PFSK-1 (cell line): ENCODE data around the genes RPS17 and HDGFL3.

- RRBS: no CpG with 5 or more reads among the region's 17 CpGs
These were observed 20.3 kb upstream of the IL16 start for GRCh38 chr15:81176177-81176990.

DNA sequence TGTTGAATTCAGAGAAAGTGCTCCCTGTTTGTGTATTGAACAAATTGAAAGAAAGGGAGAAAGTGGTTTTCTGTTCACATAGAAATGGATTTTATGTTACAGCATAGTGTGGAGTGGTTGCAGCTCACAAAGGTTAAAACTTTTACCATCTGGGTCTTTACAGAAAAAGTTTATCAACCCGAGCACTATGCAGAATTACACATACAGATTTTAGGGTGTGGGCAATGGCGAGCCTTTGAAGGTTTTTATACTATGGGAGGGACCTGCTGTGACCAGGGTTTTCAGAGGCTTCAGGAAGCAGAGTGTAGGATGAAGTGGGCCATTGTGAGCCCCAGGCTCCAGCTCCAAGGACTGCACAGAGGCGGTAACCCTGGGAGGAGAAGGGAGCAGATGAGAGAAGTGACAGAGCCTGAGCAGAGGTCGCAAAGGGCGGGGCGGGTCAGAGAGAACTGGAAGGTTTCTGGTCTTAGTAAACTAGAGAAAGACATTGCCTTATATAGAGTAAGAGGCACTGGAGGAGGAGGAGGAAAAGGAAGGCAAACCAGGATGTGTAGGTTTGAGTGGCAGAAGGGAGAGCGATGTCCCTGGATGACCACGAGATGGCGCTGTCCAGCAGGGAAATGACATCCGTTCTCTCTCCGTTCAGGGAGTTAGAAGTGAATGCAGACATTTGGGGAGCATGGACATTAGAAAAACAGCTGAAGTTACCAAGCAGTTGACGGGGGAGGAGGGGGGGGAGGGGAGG, 49.1 kb downstream of the STARD5 start:
- RRBS: no CpG with 5 or more reads among the region's 12 CpGs

DNA sequence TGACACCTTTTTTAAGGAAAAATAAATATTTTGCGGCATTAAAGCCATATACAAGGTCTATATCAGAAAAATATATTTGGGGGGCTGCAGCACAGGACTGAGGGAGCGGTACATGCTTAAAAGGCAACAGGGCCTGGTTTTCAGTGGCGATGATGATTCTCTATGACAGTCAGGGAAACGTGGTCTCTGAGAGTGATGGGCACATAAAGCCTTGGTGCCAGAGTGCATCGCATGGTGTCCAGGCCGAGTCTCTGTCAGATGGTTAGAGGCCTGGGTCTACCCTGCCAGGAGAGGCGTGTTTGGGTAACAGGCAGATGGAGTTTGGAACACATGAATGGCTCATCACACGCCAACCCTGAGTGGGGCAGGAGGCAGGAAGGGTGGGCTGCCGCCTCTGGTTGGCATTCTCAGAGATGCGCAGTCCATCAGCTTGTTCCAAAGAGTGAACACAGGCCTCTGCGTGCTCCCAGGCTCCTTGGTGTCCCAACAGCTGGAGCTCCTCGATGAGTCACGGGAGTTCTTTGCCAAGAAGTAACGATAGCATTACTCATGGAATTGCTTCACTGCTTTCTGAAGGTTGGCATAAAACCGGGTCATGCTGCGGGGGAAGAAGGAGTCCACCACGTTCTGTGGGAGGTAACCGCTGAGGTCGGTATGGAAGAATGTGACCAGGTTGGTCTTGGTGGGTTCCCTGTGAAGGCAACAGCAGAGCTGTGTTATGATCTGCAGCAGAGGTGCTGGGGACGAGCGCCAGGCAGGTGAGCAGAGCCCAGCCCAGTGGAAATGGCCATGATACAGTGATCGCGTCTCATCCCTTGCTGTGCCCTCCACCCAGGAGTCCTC, 11.0 kb downstream of the STARD5 start:
- RRBS: no CpG with 5 or more reads among the region's 23 CpGs

GRCh38 chr15:81797457-81797780, 248.4 kb downstream of the MEX3B start:
- RRBS: no CpG with 5 or more reads among the region's 2 CpGs

DNA sequence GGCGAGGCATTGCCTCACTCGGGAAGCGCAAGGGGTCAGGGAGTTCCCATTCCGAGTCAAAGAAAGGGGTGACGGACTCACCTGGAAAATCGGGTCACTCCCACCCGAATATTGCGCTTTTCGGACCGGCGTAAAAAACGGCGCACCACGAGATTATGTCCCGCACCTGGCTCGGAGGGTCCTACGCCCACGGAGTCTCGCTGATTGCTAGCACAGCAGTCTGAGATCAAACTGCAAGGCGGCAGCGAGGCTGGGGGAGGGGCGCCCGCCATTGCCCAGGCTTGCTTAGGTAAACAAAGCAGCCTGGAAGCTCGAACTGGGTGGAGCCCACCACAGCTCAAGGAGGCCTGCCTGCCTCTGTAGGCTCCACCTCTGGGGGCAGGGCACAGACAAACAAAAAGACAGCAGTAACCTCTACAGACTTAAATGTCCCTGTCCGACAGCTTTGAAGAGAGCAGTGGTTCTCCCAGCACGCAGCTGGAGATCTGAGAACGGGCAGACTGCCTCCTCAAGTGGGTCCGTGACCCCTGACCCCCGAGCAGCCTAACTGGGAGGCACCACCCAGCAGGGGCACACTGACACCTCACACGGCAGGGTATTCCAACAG, 174.9 kb downstream of the MEX3B start:
- RRBS: no CpG with 5 or more reads among the region's 30 CpGs

DNA sequence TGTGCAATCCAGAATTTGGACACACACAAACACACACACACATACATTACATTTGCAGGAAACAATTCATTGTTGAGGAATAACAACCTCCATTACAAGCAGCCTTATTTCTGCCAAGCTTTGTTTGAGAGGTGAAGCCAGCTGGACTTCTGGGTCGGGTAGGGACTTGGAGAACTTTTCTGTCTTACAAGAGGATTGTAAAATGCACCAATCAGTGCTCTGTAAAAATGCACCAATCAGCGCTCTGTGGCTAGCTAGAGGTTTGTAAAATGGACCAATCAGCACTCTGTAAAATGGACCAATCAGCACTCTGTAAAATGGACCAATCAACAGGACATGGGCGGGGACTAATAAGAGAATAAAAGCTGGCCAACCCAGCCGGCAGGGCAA, 81.1 kb downstream of the MEX3B start:
- RRBS: no CpG with 5 or more reads among the region's 4 CpGs

- RRBS: 1% methylated on average over 16 of the region's 55 CpGs
These were observed 338 bp downstream of the MEX3B start for GRCh38 chr15:82045414-82045946.

DNA sequence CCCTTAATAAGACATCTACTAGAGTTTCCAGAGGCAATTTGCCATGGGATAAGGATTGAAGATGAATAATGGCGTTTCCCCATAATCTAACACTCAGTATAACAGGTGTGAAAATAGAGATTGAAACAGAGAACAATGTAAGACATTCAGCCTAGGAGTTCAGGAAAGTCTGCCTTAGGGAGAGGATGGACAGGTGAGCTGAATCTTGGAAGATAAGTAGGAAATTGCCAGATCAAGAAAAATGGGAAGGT, 22.5 kb downstream of the SAXO2 start:
- RRBS: no CpG with 5 or more reads among the region's 1 CpG

DNA sequence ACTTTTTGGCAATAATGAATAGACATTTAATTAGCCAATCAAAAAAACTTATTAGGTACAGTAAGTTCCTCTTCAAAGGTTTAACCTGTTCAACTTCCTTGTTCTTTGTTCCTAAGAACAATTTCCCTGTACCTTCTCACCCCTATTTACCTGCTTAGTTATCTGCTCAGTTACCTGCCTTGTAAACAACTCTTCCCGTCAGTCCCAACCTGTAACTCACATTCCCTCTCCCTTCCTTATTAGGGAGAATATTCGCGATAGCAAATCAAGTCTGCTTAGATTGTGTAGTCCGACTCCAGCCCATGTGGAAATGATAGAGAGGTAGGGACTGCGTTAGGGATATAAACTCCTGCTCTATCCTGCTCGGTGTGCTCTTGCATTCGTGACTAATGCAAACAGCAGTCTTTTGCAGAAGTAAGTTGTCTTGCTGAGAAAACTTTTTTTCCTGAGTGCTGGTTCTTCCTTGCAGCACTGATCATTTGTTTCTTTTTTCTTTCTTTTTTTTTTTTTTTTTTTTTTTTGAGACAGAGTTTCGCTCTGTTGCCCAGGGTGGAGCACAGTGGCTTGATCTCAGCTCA, 53.2 kb downstream of the RPS17 start:
- RRBS: no CpG with 5 or more reads among the region's 8 CpGs

DNA sequence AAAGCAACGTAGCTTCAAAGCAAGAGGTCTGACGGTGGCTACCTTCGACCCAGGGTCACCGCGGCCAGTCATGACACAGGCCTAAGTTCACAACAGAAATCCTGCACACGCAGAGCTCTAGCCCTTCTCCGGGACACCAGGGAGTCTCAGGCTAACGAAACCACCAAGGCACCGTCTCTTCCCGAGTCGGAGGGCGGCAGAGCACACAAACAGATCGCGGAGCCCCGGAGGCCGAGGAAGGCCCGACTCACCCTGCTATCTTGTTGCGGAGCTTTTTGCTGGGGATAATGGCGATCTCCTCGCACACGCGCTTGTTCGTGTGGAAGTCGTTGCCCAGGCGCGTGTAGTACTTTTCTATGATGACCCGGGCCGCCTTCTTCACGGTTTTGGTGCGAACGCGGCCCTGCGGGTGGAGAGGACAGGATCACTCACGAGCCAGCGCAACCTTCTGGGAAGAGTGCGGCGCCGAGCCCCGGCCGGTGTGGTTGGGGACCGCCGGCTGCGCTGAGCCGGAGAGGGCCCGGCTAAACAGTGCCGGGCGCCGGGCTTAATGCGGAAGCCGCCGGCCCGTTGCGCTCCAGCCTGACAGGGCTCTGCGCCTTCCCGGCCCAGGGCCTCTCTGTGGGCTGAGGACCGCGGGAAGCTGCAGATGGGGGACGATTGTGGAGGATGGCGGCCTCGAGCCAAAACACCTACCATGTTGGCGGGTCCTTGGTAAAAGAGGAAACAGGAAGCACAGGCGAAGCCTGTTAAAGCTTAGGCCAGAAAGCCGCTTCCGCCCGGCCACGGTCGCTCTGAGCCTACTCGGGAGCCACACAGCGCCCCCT, at the start of gene RPS17:
Gene RPS17, minus strand, starts transcription at position 728 of the 827 bp plus-strand sequence.
- RRBS: no CpG with 5 or more reads among the region's 69 CpGs

DNA sequence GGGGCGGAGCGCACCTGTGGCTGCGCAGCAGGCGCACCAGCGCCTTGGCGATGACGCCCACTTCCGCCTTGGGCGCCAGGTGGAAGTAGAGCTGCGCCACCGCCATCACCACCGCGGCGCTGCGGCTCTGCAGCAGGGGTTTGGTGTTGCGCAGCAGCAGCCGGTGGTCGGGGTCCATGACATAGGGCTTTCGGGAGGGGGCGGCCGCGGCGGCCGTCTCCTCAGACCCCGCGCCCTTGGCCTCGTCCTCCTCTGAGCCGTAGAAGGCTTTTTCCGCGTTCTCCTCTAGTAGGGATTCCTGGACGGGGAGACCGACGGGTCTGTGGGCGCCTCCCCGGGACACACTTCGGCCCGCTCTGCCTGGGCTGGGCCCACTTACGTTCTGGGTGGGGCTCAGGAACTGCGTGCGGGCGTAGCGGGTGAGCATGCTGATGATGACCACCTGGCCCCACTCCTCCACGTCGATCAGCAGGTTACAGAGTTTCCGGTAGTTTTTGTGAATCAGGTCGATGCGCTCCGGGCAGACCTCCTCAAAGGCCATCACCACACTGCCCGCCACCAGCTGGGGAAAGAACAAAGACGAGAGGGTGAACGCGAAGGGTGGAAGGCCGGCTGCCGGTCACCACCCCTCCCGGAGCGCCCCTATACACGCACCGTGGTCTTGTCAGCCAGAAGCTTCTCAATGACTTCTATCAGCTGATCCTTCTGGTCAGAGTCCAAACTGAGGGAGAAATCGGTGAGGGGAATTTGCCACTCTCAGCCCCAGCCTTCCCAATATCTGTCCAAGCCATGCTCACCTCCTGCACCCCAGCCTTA, 29.0 kb downstream of the AP3B2 start:
- RRBS: 36% methylated on average over 5 of the region's 59 CpGs

DNA sequence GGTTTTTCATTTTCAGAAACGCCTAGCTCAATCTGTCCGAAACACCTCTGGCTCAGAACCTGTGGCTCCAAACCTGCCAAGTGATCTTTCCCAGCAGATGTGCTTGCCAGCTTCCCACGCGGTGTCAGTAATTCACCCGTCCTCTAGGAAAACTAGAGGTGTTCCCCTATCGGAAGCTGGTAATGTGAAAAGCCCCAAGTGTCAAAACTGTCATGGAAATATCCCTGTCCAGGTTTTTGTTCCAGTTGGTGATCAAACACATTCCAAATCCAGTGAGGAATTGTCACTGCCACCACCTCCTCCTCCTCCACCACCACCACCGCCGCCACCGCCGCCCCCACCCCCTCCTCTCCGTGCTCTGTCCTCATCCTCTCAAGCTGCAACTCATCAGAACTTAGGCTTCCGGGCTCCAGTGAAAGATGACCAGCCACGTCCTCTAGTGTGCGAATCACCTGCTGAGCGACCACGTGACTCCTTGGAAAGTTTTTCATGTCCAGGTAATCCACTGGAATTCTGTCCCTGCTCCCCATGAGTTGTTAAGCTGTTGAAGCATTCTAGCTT, 21.2 kb downstream of the WHAMM start:
- RRBS: no CpG with 5 or more reads among the region's 16 CpGs

DNA sequence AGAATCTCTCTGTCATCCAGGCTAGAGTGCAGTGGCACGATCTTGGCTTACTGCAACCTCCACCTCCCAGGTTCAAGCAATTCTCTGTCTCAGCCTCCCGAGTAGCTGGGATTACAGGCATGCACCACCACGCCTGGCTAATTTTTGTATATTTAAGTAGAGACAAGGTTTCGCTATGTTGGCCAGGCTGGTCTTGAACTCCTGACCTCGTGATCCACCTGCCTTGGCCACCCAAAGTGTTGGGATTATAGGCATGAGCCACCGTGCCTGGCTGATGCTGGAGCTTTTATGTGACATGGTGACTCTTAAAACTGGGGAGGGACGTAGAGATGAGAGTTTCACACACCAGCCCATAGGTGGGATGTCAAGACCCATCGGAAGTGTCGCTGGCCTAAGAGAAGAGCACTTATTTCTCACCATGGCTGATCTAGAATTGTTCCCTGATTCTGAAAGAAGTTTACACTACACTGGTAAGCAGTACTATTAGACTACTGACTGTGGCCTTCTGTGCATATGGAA, 24.7 kb downstream of the WHAMM start:
- RRBS: no CpG with 5 or more reads among the region's 9 CpGs

DNA sequence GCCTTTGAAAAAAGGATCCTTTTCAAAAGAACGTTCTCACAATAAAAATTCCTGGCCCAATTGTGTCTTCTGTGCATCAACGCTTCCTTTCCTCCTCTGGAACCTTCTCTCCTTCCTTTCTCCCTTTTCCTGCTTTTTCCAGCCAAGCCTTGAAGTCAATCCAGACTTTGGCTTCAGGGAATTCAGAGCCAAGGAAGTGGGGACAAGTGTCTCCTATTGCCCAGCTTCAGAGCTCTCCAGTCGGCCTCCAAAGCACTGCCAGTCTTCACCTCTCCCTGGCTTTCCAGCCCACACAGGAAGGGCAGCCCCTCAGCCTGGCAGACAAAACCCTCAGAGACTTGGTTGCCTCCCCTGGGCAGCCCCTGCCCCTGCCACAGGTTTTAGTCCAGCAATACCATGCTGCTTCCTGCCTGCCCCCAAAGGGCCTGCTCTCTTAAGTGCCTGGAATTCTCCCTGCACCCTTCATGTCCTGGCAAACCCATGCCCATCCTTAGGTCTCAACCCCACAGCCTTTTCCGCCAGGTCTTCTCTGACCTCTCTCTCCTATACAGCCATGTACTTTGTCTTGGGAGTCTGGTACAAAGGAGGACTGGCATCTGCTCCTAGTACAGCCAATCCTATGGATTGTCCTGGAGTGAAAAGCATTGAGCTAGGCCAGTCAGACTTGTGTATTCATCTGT, 26.8 kb downstream of the WHAMM start:
- RRBS: no CpG with 5 or more reads among the region's 4 CpGs

DNA sequence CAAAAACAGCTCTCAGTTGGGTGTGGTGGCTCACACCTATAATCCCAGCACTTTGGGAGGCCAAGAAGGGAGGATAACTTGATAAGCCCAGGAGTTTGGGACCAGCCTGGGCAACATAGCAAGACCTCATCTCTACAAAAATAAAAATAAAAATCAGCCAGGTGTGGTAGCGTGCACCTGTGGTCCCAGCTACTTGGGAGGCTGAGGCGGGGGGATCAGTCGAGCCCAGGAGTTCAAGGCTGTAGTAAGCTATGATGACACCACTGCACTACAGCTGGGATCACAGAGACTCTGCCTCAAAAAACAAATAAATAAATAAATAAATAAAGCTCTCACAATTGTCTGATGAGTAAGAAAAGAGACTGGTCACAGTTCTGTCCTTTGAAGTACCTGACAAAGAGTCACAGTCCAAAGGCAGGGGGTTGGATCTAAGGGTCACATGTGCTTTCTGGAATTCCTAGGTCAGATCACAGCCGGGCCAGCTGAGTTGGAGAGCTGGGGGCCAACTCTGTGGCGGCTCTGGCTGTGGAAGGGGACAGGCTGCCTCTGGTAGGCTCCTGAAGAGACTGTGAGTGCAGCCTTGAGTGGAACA, 47.0 kb downstream of the WHAMM start:
- RRBS: no CpG with 5 or more reads among the region's 5 CpGs

GRCh38 chr15:82914398-82914814, 38.1 kb downstream of the HOMER2 start:
- RRBS: no CpG with 5 or more reads among the region's 2 CpGs

GRCh38 chr15:82950596-82951804, 1.5 kb downstream of the HOMER2 start:
- RRBS: no CpG with 5 or more reads among the region's 16 CpGs

DNA sequence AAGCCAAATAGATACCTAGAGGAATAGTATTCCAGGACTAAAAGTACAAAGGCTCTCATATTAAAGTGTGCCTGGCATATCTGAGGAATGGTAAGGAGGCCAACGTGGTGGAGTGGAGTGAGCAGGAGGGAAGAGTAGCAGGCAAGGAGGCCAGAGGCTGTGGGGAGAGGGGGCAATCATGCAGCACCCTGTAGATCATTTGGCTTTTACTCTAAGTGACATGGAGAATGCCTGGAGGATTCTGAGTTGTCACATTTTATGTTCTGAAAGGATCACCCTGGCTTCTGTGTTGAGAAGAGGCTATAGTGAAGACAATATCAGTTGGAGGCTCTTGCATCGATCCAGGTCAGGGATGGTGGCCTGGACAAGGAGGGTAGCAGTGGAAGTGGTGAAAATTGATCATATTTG, 23.8 kb downstream of the BTBD1 start:
- RRBS: no CpG with 5 or more reads among the region's 2 CpGs

DNA sequence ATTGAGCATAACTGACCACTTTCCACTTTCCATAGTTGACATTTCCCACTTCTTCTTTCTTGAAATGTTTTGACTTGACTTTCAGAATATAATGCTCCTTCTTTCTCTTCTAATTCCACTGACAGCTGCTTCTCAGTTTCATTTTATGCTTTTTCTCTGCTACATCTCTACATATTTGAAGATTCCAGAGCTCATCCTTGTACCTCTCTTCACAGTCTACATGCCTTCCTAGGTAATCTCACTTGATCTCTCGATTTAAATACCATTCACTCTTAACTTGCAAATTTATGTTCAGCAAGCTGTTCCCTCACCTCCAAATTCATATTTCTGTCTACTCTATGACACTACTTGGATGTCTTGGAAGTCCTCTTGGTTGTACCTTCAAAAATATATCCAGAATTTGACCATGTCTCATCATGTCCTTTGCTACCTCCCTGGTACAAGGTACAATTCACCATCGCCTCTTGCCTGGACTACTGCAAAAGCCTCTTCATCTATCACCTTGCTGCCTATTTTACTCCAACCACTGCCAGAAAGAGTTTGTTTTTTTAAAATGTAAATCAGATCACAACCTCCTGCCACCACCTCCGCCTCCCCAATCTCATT, 3.9 kb downstream of the BTBD1 start:
- RRBS: no CpG with 5 or more reads among the region's 3 CpGs

DNA sequence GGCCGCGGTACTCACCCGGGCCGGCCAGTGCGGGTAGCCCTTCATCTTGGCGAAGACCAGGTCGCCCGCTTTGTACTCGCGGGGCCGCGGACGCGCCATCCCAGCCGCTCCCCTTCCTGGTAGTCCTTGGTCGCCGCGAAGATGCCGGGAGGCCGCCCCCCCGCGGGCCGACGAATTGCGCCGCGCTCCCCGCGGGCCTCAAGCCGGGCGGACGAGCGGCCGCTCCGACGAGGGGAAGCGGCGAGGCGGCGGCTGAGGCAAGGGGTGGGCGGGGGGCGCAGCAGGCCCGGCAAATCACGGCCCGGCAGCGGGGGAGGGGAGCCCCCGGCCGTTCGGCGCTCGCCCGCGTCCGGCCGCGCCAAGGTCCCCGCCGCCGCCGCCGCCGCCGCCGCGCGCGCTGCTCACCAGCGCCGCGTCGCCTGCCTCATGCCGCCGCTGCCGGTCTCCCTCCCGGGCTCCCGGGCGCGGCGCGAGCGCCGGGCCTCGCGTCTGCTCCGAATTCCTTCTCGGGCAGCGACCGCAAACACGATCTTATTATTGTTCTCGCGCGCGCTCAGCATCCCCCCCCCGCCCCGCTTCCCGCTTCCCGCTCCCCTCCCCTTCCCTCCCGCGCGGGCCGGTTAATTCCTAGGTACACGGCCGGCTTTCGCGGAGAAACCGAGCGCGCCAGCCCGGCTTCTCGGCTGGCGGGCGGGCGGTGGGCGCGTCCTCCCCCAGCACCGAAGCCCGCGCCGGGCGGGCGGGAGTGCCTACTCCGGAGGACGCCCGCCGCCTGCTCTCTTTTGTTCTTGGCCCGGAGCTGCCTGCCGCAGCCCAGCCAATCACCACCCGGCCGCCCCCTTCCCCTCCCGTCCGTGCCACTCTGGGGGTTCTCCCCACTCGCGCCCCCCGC, at the start of gene HDGFL3:
Gene HDGFL3, minus strand, starts transcription at position 508 of the 892 bp plus-strand sequence.
- RRBS: 1% methylated on average over 59 of the region's 134 CpGs